Bronchial epithelial cell (primary cell): ENCODE measurements around the genes UBE2L3 and TOP3B.

DNA sequence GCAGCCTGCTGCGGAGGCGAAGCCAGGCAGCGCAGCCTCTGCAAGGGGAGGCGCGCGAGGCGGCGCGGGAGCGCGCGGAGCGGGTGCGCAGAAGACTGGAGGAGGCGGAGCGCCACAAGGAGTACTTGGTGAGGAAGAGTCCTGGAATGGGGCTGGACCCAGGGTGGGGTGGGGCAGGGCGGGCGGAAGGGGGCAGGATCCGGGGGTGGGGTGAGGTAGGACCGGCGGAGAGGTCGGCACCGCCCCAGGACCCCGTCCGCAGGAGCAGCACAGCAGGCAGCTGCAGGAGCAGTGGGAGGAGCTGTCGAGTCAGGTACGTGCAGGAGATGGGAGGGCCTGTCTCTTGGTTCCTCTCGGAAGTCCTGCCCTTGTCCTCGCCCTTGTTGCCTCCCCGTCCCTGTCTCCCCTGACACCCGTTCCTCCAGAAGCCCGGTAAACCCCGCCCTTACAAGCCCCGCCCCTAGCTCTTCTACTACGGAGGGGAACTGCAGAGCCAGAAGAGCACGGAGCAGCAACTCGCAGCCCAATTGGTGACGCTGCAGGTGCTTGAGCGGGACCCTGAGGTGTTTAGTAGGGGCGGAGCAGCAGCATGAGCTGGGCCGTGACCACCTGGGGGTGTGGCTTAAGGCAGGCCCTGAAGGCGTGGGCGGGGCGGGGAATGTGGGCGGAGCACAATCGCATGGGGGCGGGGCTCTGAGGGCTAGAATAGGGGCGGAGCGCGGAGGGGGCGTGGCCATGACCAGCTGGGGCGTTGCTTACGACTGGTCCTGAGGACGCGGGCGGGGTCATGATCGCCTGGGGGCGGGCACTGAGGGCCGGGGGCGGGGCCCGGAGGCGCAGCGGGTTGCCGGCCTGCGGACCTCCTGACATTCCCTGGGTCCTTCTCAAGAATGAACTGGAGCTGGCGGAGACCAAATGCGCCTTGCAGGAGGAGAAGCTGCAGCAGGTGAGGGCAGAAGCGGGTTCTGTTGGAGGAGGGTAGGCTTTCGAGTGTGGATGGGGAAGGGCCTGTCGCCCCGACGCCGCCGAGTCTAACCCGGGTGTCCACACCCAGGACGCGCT, 1.0 kb downstream of the TMEM191C start:
- RRBS, 2 experiments, result no CpG with 5 or more reads among the region's 77 CpGs

DNA sequence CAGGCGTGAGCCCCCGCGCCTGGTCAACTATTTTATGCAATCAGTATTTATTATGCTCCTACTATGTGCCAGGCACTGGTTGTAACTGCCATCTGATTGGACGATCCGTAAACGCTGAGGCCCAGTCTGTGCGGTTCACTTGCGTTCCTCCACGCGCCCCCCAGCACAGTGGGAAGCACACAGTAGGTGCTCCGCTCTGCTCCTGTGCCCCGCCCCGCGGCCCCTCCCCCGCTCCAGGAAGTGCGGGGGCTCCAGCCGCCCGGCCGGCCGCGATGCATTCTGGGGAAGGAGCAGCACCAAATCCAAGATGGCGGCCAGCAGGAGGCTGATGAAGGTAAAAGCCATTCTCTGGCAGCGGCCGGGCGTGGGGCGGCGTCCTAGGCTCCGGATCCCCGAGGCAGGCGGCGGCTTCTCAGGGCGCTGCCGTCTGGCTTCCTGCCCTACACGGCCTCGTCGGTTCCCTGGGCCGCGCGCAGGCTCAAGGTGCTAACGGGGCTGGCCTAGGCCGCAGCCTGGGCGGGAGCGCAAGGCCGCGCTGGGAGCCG, at the start of gene UBE2L3:
UBE2L3 (plus strand) TSS at position 277 of the 545 bp plus-strand sequence.
- RRBS, 2 experiments, result 0% methylated on average over 2 of the region's 46 CpGs; no CpG with 5 or more reads in 1 of the 2 experiments

DNA sequence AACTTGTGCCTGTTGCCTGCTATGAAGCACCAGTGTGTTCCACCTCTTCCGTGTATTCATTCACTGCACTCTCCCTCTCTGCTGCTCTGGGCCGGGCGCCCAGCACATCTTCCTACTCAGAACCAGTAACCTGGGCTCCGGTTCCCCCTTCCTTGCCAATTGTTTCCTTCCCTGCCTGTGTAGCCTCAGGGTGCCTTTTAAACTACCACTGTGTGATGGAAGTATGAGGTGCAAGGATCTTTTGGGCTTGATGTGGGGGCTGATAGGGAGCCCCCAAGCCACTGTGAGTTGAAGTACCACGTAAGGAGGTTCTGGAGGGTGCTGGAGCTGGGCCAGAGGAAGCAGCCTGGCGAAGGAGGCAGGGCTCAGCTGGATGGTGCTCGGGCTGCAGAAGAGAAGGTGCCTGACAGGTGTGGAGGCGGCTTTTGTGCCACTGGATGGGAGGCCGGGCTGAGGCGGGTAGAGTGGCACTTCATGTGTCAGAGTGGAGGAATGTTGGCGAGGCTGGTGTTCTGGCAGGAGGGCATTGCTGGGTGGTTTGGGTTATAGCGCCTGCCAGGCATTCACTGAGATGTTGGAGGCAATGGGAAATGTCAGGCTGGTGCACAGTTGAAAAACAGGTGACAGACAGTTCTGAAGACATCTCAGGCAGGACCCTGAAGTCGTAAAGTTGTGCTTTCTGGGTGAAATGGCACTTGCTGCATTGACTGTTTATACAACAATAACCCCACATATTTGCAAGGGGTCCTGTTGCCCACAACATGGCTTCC, 24.1 kb downstream of the UBE2L3 start:
- RRBS, 2 experiments, result no CpG with 5 or more reads among the region's 13 CpGs

GRCh38 chr22:21593806-21595055, 26.7 kb downstream of the UBE2L3 start:
- RRBS, 2 experiments, result no CpG with 5 or more reads among the region's 10 CpGs

DNA sequence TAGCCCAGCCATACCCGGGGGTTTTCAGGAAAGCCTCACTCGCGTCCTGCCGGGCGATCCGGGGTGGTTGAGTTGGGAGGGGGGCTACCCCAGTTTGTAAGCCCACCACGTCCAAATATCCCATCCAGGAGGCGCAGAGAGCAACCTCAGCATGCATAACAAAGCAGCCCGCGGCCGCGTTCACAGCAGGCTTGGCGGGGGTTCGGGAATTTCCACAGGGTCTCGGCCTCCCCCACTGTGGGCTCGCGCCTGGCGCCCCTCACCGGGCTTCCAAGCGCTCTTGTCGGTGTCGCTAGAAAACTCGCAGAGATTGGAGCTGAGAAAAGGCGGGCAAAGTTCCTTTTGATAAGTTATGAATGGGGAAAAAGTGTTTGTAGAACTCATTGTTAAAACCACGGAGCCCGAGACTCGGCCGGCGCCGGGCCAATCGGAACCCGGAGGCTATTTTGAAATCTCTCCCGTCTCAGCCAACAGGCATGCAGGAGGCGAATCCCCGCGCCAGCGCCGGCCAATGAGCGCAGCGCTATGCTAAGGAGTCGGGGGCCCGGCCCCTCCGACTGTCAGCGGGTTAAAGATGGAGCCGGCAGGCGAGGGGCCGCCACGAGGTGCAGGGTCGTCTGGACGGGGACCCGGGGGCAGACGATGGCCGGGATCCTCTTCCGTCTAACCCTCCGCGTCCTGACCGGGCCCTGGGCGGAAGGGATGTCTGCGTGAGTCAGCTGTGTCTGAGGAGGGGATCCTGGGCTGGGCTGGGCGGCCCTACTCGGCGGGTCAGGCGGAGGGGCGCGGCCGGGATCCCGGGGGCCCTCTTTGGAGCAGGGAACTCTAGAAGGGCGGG, 9.7 kb downstream of the SDF2L1 start:
- RRBS, 2 experiments, result 2 to 3% methylated on average over 18 to 23 of the region's 68 CpGs

GRCh38 chr22:21657374-21658423, 8.1 kb upstream of the PPIL2 start:
- RRBS, 2 experiments, result 3 to 4% methylated on average over 38 to 41 of the region's 103 CpGs

DNA sequence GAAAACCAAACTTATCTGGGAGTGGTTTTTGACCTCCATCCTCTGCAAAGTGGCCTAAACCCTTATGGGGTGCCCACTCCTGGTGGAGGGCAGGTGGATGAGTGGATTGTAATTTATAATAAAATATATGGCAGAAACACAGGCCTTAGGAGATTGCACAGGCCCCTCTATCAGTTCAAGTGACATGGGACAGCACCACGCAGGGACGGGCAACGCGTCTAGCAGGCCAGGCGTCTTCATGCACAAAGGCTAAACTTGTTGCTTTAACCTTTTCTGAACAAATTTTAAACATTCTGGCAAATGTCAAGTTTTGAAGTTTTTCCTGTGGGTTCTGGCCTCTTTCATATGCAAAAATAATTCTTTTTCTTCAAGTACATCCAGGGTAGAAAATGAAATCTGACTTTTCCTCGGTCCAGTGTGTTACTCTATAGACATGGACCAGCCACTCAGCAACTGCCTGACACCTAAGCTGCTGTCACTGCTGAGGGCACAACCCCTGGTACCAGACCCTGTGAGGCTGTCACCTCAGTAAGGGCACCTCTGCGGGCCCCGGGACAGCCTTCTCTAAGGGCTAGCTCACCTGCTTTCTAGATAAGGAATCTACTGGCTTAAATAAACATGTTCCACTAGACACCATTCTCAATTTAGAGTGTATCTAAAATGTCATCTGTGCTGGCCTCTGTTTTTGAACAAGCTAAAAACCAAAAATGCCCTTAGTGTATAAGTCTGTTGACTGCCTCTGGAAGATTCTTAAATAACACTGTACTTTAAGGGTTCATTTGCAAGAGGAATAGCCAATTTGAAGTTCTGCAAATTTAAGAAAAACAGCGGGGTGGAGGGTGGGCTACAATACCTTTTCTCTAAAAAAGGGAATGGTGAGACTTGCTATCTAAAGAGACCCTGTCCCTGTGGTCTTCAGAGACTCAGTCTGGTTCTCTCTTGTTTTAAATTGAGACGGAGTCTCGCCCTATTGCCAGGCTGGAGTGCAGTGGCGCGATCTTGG, 33.9 kb downstream of the PPIL2 start:
- RRBS, 2 experiments, result no CpG with 5 or more reads among the region's 13 CpGs

DNA sequence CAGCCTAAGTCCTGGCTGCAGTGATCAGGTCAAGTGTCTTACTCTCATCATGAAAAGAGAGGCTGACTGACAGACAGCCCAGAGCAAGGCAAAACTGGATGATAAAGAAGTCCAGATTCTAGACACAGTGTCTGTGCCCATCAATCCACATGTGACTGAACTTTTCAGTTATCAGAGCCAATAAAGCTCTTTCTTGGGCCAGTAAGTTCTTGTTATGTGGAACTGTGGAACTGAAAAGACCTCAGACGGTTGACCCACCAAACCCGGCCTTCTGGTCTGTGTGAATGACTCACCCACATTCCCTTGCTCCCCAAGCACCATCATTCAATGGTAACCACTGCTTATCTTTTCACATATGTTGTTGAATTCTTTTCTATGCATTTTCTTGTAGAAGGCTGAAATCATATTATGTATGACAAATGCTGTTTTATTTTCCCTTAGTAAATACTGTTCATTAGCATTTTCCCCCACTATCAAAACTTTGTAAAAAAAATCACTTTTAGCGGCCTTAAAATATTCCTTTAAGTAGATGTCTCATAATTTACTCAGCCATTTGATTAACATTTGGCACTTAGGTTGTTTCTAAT, 43.4 kb upstream of the YPEL1 start:
- RRBS, 2 experiments, result no CpG with 5 or more reads among the region's 3 CpGs

GRCh38 chr22:21834959-21836204, 32.1 kb downstream of the MAPK1 start:
- RRBS, 2 experiments, result no CpG with 5 or more reads among the region's 10 CpGs

DNA sequence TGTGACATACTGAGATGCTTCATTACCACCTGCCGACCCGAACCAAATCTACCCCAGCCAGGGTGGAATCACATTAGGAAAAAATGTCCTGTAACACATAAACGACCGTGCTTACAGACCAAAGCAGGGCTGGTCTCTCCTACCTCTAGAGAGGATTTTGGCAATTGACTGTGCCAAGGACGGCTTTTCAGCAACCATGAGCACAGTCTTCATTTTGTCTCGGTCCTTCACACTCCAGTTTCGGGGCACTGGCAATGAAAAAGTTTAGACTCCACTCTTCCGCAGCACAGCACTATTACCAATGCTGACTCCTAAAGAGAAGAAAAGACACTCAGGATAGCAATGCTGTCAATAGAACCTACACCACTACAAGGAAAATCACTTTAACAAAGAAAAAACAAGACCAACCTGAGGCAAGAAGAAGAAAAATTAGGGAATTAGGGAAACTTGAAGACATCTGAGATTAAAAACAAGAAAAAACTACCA, 7.0 kb downstream of the TOP3B start:
- RRBS, 2 experiments, result no CpG with 5 or more reads among the region's 8 CpGs

DNA sequence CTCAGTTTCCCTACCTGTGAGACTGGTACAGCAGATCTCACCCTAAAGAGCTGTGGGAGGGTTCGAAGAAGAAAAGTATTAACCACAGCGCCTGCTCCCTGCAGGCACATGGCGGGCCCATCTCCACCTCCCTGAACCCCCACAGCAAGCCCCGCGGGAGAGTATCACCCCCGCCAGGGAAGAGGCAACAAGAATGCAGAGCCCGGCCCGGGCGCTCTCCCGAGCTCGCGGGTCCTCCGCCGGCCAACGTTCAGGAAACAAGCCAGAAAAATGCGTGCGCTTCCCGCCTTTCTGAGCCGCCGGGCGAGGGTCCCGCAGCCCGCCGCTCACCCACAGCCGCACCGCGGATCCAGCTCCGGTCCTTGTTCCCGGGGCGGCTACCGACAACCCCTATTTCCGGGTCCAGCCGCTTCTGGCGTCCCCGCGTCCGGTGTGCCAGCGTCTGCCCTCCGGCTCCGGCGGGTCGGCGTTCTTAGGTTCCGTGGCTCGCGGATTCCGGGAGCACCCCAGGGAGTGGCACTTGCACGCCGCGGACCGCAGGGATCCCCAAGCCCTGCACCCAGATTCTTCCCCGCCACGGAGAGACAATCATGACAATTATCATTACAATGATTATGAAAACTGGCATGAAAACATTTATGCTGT, at the start of gene TOP3B:
TOP3B (minus strand) TSS at position 388 of the 645 bp plus-strand sequence.
- RRBS, 2 experiments, result 1% methylated on average over 21 of the region's 53 CpGs

DNA sequence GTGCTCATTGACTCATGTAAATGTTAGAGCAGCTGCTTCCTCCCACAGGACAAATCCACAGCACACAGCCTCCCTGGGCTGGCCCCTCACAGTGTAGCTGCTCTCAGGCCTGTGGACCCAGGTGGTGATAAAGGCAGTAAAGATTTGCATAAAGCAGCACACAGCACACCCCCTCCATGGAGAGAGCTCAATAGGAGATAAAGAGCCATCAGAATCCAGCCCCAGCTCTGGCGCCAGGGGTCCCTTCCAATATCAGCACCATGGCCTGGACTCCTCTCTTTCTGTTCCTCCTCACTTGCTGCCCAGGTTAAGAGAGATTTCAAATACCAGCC, 113.8 kb downstream of the ZNF280B start:
- RRBS, 2 experiments, result no CpG with 5 or more reads among the region's 1 CpG

- RRBS, 2 experiments, result no CpG with 5 or more reads among the region's 5 CpGs
These were observed 559 bp downstream of the ZNF280A start for GRCh38 chr22:22519539-22519883.

- RRBS, 2 experiments, result no CpG with 5 or more reads among the region's 8 CpGs
These were observed 89.9 kb downstream of the GGTLC2 start for GRCh38 chr22:22734279-22734828.

- RRBS, 2 experiments, result no CpG with 5 or more reads among the region's 6 CpGs
These were observed 65.2 kb upstream of the IGLL5 start for GRCh38 chr22:22822396-22822856.

DNA sequence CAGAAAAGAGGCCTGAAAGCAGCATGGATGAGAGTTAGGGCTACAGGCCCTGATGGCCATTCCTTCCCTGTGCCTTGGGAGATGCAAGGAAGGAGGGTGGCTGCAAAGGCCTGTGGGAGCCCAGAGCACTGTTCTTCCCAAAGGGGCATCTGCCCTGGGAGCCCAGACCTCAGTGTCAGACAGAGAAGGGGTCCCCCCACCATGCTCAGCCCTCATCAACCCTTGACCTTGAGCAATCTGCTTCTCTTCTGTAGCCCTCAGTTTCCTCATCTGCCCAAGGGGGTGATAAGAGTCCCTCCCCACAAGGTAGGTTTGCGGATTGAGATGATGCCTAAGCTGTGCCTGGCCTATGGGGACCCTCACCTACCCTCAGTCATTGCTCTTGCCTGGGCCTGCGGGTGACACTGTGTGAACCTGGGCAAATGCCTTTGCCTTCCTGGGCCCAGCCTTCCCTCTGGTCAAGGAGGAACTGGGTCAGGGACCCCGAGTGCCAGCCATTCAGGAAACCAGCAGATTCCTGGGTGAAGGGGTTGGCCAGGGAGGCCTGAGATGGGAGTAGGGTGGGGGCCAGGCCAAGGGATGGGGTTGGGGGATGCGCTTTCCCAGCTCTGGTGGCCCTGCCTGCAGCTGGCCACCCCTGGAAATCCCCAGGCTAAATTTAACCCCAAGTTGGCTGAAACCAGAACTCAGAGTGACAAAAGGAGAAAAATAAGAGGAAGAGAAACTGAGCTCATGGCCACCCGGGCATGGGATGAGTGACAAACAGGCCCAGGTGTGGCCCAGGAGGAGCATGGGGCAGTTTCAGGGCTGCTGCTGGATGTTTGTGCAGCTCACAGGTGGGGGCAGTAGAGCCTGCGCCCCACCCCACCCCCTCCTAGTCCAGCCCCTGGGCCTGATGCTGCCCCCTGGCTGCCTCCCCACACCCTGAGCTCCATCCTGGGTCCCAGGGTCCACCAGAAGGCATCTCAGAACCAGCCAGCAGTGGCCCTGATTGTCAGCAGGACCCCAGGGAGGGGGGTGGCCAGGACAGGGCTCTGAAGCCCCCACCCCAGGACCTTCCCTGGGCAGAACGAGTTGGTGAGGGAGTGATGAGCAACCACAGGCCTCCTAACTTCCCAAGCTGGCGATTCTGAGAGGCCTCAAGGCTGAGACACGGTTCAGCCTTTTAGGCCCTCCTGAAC, 47.8 kb downstream of the IGLL5 start:
- RRBS, 2 experiments, result no CpG with 5 or more reads among the region's 9 CpGs

DNA sequence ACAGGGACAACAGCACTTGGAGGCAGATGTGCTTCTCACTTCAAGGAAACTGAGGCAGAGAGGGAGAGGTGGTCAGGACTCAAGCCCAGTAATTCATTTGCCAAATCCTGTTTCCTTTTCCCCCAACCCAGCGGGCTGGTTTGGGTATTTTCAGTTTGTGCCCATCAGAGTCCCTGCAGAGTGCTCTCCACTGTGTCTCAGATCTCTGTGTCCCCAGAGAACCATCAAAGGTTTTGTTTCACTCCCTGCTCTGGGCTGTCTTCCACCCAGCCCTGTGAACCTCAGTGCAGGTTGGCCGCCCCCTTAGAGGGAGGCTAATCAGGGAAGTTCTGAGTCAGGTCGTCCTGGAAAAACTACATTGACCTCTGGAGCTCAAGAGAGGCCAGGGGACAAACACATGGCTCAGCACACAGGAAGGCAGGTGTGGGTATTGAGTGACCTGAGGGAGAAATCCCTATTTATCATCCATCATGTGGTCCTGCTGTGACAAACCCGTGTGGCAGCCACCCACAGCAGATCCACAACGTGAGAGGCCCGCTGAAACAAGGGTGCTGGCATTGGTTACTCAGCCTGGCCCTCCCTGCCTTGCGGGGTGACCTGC, 994 bp upstream of the BCR start:
- RRBS, 2 experiments, result no CpG with 5 or more reads among the region's 7 CpGs

GRCh38 chr22:23216348-23217306, 36.3 kb downstream of the BCR start:
- RRBS, 2 experiments, result no CpG with 5 or more reads among the region's 16 CpGs

DNA sequence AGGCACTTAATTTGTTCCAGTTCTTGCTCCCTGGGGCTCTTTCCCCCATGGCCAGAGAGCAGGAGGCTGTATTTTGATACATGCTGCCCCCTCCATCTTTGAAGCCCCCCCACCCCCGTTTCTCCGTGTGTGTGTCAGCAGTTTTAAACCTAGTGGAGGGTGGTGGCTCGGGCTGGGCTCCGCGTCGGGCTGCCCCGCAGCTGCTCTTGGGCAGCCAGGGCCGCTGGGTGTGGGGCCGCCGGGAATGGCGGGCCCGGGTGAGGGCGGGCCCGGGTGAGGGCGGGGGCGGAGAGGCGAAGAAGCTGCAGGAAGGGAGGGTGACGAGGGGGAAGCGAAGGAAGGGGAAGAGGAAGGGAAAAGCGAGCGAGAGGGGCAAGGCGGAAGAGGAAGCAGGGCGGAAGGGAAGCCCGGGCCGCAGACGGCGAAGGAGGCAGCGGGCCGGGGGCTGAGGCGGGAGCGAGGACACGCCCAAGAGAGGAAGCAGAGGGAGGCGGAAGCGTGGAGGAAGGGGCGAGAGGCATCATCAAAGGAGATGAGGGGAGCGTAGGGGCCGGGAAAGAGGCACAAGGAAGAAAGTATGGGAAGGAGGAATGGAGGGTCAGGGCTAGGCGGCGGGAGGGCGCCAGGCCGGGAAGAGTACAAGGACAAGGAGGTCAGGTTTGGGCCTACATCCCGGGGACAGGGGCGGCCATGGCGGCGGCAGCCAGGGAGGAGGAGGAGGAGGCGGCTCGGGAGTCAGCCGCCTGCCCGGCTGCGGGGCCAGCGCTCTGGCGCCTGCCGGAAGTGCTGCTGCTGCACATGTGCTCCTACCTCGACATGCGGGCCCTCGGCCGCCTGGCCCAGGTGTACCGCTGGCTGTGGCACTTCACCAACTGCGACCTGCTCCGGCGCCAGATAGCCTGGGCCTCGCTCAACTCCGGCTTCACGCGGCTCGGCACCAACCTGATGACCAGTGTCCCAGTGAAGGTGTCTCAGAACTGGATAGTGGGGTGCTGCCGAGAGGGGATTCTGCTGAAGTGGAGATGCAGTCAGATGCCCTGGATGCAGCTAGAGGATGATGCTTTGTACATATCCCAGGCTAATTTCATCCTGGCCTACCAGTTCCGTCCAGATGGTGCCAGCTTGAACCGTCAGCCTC, 82.5 kb downstream of the BCR start:
- RRBS, 2 experiments, result 50 to 92% methylated on average over 1 to 9 of the region's 69 CpGs

GRCh38 chr22:23270811-23271794, 90.8 kb downstream of the BCR start:
- RRBS, 2 experiments, result no CpG with 5 or more reads among the region's 15 CpGs